Left colon (tissue), 1 donor: ENCODE results near the genes SIN3B, INSL3, ARRDC2 and MPV17L2.

GRCh38 chr19:16652329-16653058 is 7.5 kb downstream of the SMIM7 start:
- PRO-cap, result no peak

DNA sequence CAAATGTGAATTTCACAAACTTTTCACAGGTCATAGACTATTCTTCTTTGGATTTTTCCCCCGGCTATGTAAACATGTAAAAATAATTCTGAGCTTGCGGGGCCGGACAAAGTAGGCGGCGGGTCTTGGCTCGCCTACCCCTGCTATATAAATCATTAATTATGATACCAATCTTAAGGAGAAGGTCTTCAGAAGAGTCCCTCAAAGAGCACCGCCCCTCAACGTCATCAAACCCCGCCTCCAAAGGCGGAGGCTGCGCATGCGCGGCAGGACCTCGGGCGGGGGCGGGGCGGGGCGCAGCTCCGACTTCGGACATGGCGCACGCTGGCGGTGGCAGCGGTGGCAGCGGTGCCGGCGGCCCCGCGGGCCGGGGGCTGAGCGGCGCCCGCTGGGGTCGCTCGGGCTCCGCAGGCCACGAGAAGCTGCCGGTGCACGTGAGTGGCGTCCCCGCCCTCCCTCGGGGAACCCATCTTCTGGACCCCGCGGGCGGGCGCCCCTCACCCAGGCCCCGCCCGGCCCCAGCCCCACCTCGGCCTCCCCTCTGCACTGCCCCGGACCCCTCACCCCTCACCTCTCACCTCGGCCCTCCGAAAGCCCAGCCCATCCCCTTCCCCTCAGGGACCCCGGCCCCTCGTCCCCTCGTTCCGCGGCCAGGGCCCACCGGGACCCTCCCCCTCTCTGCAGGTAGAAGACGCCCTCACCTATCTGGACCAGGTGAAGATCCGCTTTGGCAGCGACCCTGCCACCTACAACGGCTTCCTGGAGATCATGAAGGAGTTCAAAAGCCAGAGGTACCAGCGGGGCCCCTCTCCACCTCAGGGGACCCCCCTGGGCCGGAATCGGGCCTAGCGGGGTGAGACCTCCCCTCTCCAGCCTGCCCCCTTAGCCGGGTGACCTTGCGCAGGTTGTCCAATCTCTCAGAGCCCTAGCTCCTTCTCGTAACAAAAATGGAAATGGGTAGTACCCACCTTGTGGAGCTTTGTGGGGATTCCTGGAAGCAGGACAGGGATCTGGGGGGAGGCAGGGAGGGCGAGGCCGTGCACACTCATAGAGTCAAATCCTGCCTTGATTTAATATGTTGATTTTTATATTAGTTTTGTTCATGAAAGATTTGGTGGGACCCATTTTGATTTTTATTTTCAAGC is at the start of gene SIN3B:
TSS of gene SIN3B (plus strand) at position 292 of the 1,145 bp plus-strand sequence.
- PRO-cap, result unidirectional peak, plus-strand start at position 269 of the sequence; unidirectional peak, plus-strand start at position 315 of the sequence

DNA sequence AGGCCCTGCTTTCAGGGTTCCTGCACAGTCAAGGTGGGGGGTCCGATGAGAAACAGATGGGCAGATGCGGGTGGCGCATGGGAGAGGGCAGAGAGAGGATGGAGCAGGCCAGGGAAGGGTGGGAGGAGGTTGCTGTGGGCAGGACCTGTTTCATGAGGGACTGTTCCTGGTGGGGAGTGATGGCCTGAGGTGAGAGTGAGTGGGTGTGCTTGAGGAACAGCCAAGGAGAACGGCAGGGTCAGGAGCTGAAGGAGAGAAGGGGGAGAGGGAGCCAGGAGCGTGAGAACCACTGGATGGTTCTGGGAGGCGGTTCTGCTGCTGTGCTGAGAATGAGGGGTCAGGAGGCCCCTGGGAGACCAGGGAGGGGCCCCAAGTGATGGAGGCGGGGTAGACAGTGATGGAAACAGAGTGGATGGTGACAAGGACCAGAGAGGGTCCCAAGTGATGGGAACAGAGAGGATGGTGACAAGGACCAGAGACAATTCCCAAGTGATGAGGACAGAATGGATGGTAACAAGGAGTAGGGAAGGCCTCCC is 7.8 kb downstream of the SIN3B start:
- PRO-cap, result no peak

- PRO-cap, result no peak
Measured at GRCh38 chr19:16841439-16842109, 12.4 kb downstream of the SIN3B start.

DNA sequence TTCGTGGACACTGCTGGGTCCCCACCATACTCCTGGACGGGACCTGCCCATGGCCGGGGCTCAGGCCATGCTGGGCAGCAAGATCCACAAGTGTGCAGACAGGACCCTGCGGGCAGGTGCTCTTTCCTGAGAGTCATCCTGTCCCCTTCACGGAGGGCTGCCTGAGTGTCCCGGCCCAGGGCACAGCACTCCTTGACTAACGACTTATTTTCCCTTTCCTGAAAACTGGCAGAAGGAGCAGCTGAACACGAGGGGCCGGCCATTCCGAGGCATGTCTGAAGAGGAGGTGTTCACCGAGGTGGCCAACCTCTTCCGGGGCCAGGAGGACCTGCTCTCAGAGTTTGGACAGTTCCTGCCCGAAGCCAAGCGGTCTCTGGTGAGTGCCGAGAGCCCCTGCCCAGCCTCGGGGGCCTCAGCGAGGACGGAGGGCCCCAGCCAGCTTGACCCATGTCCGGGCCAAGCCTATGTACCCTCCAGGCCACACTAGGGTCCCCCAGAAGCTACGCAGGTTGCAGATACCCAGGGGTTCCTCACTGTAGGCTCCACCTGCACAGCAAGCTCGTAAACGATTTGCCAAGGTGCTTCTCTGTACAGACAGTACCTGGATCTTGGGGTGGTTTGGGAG is 17.7 kb downstream of the SIN3B start:
- PRO-cap, result no peak

DNA sequence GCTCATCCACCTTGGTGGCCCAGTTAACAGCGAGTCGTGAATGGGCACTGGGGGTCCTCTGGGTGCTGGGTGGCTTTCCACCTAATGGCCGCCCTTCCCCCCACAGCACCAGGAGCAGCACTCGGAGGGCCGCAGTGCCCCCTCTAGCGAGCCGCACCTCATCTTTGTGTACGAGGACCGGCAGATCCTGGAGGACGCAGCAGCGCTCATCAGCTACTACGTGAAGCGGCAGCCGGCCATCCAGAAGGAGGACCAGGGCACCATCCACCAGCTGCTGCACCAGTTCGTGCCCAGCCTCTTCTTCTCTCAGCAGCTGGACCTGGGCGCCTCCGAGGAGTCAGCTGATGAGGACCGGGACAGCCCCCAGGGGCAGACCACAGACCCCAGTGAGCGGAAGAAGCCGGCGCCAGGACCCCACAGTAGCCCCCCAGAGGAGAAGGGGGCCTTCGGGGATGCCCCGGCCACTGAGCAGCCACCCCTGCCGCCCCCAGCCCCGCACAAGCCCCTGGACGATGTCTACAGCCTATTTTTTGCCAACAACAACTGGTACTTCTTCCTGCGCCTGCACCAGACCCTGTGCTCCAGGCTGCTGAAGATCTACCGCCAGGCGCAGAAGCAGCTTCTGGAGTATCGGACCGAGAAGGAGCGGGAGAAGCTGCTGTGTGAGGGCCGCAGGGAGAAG is 19.3 kb upstream of the F2RL3 start:
- PRO-cap, result no peak

DNA sequence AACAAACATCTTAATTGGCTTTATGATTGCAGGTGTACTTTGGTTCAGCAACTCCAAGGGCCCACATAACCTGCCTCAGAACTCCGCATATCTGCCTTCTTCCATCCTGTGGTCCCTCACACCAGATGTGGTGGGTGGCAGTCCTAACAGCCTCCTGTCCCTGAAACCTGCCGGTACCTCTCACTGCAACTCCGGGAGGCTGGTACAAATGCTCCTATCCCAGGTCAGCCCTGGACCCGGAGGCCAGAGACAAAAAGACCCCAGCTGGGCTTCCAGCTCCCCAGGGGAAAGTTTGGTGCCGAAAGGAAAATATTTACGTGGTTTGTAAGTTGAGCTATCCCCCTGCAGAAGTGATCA is 15.0 kb upstream of the CPAMD8 start:
- PRO-cap, result unidirectional peak, plus-strand start at position 66 of the sequence; unidirectional peak, plus-strand start at position 94 of the sequence

GRCh38 chr19:17220070-17220962 is 5.2 kb downstream of the USE1 start:
- PRO-cap, result no peak

GRCh38 chr19:17267630-17267857 is 301 bp downstream of the BABAM1 start:
- PRO-cap, result no peak

DNA sequence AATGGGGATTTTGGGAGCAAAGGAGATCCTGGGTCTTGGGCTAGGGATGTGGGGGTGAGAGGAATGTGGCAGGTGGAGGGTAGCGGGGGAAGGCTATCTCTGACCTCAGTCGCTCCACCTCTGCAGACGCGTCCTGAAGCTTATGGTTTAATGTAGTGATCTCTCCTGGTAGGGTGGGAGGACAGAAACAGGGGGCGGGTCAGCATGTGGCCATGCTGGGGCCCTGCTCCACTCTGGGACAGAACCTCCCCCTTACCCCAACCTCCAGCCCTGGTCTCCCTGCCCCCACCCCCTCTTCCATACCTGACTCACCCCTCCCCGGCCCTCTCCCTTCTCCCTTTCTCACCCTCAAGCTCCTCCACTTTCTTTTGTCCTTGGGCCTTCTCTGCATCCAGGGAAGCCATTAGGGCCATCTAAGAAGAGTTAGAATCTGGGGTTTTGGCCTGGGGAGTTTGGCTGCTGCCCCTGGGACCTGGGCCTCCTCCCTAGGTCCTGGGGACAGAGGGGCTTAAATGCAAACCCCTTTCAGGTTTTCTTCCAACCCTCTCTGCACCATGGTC is 1.3 kb downstream of the BST2 start:
- PRO-cap, result no peak

DNA sequence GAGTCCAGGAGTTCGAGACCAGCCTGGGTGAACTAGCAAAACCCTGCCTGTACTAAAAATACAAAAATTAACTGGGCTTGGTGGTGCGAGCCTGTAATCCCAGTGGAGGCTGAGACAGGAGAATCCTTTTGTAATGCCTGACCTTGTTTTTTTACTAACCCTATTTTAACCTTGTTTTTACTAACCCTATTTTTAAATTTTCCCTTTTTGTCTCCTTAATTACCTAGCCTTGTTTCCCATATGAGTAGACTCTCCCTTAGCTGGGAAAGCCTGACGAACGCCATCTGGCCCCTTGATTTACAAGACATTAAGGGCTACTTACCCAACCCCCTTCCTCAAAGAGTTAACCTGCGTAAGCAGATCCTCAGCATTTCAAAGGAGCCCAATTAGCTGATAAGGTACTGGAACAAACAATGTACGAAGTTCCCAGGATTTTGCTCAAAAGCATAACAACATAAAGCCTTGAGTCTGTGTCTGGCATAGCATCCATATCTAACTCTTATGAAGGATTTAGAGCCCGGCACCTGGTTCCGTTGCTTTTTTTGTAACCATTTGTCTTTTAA is 4.8 kb upstream of the MVB12A start:
- PRO-cap, result no peak

GRCh38 chr19:17821355-17821719 is at the start of gene INSL3:
Gene INSL3, minus strand, starts transcription at chr19:17821519.
- PRO-cap, result no peak

- PRO-cap, result bidirectional peak, plus-strand start at chr19:18008170, minus-strand start at chr19:18008016
Measured at GRCh38 chr19:18007572-18008691, at the start of gene ARRDC2. Gene ARRDC2, plus strand, starts transcription at chr19:18008170.

- PRO-cap, result no peak
Measured at GRCh38 chr19:18122535-18123691, 25.3 kb downstream of the MAST3 start.

DNA sequence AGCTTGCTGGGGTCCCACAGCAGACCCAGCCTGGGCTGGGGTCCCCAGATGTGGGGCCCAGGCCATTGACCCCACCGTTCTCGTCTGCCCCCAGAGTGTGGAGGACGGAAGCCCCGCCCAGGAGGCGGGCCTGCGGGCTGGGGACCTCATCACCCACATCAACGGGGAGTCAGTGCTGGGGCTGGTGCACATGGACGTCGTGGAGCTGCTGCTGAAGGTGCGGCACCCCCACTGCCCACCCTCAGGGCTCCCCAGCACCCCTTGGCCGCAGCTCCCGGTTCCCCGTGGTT is 7.4 kb upstream of the PIK3R2 start:
- PRO-cap, result no peak

DNA sequence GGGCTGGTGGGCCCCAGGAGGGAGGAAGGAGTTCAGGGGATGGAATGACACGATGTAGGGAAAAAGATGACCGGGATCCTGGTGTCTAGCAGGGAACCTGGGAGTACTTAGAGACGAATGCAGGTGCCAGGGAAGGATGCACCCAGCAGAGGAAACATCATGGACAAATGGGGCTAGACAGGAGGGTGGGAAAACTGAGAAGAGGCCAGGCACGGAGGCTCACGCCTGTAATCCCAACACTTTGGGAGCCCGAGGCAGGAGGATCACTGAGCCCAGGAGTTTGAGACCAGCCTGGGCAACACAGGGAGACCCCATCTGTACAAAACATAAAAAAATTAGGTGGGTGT is 5.3 kb upstream of the PIK3R2 start:
- PRO-cap, result no peak

DNA sequence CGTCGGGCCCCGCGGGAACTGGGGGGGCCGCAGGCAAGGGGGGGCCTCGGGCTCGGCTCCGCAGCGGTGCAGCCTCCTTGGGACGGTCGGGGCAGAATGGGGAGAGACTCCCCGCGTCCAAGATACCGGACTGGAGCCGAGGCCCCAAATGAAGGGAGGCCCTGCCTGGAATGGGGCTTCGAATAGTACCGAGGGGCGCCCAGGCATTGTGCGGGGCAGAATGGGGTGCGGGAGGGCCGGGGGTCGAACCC is 368 bp downstream of the PIK3R2 start:
- PRO-cap, result no peak

- PRO-cap, result no peak
Measured at GRCh38 chr19:18153657-18153945, 638 bp downstream of the PIK3R2 start.

DNA sequence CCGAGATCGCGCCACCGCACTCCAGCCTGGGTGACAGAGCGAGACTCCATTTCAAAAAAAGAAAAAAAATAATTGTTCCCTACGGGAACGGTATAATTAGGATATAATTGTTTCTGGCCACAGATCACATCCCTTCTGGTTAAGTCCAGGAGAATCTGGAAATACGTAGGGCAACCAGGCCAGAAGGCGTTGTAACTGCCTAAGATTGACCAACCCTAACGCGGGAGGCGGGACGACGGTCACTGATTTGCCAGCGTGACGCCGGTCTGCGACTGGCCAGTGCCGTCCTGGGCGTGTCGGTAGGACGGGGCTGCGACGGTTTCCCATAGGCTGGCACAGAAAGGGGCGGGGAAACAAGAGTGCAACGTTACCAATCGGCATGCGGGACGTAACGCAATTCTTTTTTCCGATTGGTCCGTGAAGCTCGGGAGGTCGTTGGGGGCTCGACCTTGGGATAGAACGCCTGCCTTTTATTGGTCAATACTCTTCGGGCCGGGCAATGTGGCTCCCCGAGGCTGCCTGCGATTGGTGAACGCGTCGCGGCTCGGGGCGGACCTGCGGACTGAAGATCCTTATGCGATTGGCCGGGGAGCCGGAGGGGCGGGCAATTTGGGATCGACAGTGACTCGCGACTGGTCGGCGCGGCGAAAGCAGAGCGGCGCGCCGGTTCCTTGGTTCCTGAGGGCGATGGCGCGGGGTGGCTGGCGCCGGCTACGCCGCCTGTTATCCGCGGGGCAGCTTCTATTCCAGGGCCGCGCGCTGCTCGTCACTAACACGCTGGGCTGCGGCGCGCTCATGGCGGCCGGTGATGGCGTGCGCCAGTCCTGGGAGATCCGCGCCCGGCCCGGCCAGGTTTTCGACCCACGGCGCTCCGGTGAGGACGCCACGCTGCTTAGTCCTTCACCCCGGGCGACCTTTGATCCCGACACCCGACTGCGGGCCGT is at the start of gene MPV17L2:
TSS of gene MPV17L2 (plus strand) at position 624 of the 944 bp plus-strand sequence.
- PRO-cap, result bidirectional peak, plus-strand start at position 216 of the sequence, minus-strand start at position 137 of the sequence; unidirectional peak, plus-strand start at position 674 of the sequence; unidirectional peak, plus-strand start at position 744 of the sequence

GRCh38 chr19:18266210-18267209 is 7.7 kb downstream of the IQCN start:
- PRO-cap, result unidirectional peak, minus-strand start at chr19:18267078